Bronchial lymph node (tissue), 1 donor: ENCODE measurements around the genes TKFC and SYT7.

- PRO-cap: no peak
Observed at GRCh38 chr11:61007493-61007896, 36.0 kb downstream of the CD6 start.

- PRO-cap: no peak
Observed at GRCh38 chr11:61023560-61024018, 52.1 kb downstream of the CD6 start.

DNA sequence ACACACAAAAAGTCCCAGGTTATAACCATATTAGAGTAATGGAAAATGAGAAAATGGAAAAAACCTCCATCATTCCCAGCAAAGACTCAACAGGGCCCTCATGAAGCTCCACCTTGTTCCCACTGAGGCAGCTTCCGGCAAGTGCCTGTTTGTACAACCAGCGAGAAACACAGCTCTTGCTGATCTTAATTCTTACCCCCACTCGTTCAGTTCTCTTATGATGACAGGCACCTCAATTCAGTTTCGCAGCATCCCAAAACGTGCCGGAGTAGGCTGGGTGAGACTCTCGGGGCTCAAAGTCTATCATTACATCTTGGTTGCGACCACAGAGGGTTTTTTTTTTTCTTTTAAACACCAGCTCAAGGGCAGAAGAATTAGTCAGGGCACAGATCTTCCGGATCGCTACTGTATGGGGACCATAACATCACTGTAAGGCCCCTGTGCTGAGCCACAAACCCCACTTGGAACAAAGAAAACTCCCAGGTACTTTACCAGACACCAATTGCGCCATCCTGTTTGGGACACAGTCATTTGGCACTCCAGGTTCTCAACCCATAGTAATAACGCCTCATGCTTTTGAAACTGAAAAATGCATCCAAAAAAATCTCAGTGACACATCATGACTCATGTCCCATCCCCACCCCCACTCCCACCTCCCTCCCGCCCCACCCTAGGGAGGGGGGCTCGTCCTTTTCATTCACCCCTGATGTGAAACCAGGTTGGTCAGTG, 41.2 kb upstream of the CD5 start:
- PRO-cap: bidirectional peak, plus-strand start at position 140 of the sequence, minus-strand start at position 124 of the sequence; unidirectional peak, plus-strand start at position 140 of the sequence; bidirectional peak, plus-strand start outside the sequence, minus-strand start at position 549 of the sequence

DNA sequence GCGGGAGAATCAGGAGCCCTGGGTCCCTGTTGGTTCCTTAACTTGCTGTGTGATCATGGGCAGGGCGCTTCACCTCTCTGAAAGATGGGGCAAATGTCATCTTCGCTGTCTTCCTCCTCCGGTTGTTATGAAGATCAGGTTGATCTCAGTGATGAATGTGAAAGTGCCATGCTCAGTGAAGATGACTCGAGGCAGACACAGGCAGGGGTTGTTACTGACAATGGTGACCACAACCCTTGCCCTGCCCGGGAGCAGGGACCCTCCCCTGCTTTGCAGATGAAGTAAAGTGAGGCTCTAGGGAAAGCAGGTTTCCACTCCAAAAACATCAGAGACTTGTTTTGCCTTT, 19.1 kb upstream of the CD5 start:
- PRO-cap: bidirectional peak, plus-strand start at position 169 of the sequence, minus-strand start at position 127 of the sequence

GRCh38 chr11:61110640-61111076, 8.4 kb downstream of the CD5 start:
- PRO-cap: no peak

GRCh38 chr11:61111640-61112093, 9.4 kb downstream of the CD5 start:
- PRO-cap: no peak

DNA sequence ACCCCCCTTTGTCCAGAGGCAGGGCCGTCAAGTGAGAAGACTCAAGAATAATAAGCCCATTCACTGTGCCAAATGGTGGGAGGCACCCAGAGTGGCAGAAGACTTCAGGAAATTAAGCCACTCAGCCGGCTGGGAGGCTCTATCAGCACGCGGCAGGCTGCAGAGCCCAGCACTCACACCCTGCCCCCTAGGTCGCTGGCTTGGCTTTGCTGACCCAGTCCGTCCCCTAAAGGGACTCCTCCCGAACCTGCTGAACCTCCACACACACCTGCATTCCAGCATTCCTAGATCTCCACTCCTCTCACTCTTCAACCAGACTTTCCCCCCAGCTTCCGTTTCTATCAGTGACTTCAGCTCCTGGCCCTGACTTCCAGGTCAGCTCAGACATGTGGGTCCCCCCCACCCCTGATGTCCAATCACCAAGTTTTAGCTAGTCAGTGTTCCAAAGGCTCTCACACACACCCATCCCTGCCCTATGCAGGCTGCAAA, 11.4 kb downstream of the VPS37C start:
- PRO-cap: no peak

DNA sequence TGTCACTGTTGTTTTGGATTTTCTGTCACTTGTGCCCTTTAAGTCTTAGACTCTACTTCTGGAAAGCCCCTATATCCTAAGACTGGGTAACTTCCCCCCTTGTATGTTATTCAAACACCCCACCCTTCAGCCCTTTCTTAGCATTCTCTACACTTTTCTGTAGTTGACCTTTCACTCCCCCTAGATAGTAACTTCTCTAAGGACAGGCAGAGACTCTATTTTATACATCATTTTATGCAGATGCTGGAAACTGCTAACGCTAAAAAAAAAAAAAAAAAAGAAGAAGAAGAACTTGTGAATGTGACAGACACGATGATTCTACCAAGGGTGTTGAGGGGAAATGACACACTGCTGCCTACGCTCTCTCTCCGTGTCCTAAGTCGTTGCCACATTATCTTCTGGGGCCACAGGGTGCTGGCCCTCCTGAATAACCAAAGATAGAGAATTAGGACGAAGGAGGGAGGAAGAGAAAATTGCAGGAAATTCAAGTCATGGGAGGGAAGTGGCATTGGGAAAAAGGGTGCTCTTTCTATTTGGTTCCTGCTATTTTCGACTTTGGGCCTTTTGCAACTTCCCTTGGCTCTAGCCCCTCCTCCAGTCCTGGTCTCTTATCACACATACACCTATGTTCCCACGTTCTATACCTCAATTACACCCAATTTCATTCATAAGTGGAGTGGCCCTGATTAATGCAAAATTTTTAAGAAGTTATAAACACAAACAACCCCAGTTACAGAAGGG, 3.0 kb upstream of the VPS37C start:
- PRO-cap: bidirectional peak, plus-strand start at position 391 of the sequence, minus-strand start at position 194 of the sequence

GRCh38 chr11:61332961-61333732, at the start of gene TKFC:
TSS of gene TKFC (plus strand) at chr11:61333228.
- PRO-cap: bidirectional peak, plus-strand start at chr11:61333231, minus-strand start at chr11:61333067

DNA sequence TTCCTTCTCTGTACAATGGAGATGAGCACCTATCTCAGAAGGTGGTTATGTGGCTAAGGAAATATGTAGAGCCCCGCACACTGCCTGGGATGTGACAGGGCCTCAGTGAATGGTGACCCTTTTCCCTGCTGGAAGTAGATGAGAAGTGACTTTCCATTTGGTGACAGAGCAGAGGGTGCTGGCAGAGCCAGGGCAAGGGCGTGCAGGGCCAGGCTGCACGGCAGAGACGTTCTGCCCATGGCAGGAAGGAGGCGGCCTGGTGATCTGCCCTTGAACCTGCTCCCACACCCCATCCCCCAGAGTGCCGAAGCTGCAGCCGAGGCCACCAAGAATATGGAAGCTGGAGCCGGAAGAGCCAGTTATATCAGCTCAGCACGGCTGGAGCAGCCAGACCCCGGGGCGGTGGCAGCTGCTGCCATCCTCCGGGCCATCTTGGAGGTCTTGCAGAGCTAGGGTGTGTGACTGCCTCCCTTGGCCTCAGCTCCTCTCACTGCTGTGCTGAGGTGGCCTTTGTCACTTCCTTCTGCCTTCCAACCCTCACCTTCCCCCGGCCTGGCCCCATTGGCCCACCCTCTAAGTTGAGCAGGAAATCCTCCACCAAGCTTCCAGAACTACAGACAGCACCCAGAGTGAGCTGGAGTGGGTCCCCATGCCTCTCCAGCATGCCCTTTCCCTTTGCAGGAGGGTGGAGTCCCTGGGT, 13.2 kb downstream of the TKFC start:
- PRO-cap: no peak

- PRO-cap: unidirectional peak, minus-strand start at chr11:61348049
Observed at GRCh38 chr11:61347331-61348624, 13.9 kb downstream of the CYB561A3 start.

DNA sequence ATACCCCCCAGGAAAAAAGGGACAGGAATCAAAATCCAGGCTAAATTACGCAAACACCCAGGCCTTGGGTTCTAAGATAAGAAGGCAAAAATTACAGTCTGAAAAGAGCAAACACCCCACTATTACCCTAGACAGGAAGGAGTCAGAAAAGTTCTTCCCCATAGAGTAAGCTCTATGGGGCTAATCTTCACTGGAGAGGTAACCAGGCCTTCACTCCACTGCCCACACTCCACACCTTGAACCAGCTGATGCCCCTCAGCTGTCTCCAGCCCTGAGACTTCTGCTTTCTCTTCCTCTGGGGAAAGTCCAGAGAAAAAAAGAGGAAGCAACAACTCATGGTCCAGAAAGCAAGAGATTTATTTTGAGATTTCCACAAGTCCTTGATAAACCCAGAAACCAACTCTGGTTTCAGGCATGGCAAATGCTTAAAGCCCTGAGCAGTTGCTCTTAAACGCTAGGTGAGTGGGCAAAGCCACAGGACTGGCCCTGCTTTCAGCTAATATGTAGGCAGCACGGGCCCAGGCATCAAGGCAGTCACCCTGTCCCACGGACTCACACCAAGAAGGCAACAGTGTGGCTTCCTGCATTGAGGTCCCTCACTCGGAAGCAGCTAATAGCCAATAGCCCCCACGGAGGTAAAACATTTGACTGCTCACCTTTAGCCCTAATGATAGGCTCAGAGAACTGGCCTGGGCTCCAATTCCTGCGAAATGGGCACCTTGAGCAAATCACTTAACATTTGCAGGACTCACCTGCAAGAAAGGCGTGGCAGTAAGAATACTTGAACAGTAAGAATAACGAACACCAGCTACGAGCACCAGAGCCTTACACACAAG, 4.4 kb downstream of the CYB561A3 start:
- PRO-cap: no peak

DNA sequence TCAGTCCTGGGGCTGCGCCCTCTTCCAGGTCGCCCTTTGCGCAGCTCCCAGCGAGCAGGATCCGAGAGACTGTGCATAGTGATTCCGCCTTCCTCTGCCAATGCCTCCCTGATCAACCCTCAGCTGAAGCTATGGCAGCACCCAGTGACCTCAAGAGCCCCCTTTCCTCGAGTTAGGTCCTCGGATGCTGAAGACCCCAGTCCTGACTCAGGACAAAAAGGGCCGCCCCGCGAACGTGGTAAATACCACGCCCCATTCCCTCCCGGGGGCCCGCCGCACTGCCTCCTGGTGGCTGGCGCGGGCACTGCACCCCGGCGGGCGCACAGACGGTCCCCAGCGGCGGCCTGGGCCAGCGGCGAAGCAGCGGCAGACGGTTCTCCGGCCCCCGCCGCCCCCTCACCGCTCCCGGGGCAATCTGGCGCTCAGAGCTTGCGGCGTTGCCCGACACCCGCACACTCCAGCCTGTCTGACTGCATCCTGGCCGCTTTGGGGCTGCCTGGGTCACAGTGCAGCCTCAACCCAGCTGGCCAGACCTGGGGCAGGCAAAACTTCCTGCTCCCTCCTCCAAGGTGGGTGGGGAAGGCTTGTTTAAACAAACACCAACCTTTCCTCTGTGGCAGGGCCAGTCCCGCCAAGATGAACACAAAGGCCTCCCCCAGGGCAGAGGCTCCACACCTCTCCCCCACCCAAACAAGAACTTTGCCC, 13.3 kb downstream of the SYT7 start:
- PRO-cap: no peak

- PRO-cap: no peak
Observed at GRCh38 chr11:61580021-61580655, 738 bp downstream of the SYT7 start.

DNA sequence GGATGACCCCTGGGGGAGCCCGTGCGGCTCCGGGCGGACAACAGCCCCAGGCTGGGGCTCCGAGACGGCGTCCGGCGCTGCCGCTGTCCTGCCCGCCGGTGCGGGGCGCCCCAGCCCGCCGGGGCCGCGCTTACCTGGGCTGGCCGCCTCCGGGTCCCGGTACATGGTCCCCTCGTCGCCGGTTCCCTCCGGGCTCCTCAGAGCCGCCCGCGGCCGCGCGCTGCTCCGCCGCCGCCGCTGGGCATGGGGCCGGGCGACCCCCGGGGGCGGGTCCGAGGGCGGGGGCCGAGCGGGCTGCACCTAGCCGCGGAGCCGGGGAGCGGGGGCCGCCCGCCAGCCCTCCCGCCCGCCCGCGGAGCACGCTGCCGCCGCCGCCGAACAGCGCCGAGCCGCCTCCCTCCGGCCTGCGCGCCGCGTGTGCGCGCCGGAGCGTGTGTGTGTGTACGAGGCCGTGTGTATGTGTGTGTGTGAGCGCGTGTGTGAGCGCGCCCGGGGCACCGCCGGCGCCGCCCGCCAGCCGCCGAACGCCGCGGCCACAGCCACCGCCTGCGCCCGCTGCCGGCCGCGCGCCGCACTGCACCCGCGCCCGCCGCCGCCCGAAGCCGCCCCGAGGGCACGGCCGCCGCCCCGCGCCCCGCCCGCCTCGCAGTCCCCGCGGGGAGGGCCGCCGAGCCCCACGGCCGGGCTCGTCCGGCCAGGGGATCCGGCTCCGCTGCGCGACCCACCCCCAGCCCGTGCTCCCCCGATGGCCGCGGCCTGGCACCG, at the start of gene SYT7:
TSS of gene SYT7 (minus strand) at position 421 of the 765 bp plus-strand sequence.
- PRO-cap: unidirectional peak, minus-strand start at position 413 of the sequence

- PRO-cap: no peak
Observed at GRCh38 chr11:61630097-61630659, 49.3 kb upstream of the SYT7 start.

- PRO-cap: no peak
Observed at GRCh38 chr11:61654269-61655055, 25.7 kb upstream of the DAGLA start.

DNA sequence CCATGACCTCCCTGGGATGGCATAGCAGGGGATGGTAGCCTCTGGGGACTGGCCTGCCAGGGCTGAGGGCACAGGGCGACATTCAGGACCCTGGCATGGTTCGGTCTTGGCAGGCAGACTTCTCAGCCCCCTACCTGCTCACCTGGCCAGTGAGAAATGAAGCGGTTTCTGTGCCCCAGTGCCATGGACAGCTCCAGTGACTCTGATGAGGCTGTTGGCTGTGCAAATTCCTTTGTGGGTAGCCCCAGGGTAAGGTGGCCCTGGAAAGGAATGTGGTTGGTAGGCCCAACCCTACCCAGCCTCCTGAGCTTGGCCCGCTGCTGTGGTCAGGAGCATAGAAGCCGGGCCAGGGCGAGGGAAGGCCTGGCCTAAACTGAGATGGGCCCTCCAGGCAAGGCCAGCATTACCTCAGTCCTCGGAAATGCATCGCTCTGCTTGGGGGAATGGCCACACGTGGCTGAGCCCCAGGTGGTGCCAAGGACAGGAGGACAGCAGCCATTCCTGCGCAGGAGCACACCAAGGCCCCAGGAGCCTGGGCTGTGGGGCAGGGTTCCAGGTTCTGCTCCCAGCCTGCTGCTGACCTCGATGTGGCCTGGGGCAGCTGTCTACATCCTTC, 16.9 kb downstream of the DAGLA start:
- PRO-cap: no peak

- PRO-cap: no peak
Observed at GRCh38 chr11:61768628-61769740, 16.5 kb downstream of the MYRF start.

GRCh38 chr11:61788973-61789423, 3.4 kb downstream of the TMEM258 start:
- PRO-cap: no peak